Mesenchymal stem cell of Wharton's jelly (primary cell): ENCODE results near the gene CNIH1.

DNA sequence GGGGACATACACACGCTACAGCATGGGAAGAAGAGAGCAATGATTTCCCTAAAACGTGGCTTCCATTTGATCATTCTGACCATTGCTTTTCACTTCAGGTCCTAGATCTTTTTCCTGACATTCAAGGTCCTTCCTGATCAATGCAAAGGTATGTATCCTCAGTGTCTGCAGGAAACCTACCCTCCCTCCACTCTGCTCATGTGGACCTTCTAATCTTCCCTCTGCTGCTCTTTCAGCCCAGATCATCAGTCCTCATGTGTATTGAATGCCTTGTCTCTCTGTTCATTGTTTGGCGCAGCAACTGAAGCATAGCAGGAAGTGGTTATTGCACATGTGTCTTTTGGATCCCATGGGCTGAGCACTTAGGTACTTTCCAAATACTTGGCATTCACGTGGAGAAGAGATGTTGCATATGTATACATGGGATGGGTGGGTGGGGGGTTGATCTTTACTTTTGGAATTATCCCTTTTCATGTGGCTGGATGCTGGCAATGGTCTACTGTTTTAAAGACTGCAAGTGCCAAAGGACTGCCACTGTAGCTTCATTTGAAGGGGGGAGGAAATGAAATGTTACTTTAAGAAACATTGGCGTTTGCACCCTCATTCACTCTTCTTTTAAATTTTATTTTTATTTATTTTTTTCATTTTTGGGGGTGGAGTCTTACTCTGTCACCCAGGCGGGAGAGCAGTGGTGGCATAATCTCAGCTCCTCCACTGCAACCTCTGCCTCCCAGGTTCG, 4.4 kb upstream of the NIN start:
- CAGE, long polyA plus RNA, result no peak

DNA sequence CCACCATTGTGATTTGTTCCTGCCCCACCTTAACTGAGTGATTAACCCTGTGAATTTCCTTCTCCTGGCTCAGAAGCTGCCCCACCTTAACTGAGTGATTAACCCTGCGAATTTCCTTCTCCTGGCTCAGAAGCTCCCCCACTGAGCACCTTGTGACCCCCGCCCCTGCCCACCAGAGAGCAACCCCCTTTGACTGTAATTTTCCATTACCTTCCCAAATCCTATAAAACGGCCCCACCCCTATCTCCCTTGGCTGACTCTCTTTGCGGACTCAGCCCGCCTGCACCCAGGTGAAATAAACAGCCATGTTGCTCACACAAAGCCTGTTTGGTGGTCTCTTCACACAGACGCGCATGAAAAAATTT, 24.7 kb downstream of the ABHD12B start:
- CAGE, long polyA plus RNA, result no peak

GRCh38 chr14:50996896-50997352, 52.6 kb upstream of the PYGL start:
- CAGE, long polyA plus RNA, result no peak

DNA sequence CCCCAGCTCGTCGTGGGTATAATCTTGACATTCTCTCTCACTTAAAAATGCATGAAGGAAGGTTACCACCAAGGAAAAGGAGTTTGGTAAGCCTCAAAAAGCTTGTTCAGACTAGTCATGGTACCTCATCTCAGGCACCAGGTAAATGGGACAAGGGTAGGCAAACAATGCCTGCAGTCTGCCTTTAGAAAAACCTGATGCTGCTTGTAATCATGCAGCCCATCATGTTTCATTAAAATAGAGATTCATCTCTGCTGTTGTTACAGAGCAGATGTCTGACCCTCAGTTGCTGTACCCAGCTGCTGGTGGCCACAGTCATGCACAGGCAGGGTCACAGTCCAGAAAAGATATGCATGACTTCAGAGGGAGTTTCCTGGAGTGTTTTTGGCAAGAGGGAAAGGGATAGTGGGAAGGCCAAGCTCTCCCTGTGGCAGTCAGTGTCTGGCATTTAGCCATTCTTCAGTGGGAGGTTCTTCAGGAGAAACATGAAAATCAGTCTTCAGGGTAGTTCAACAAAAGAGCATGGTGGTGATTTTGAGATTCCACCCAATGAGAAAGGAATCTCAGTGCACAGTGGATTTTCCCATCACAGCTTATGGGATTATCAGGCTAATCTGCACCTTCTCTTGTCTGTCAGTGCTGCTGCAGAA, 202.8 kb upstream of the FRMD6 start:
- CAGE, long polyA plus RNA, result no peak

DNA sequence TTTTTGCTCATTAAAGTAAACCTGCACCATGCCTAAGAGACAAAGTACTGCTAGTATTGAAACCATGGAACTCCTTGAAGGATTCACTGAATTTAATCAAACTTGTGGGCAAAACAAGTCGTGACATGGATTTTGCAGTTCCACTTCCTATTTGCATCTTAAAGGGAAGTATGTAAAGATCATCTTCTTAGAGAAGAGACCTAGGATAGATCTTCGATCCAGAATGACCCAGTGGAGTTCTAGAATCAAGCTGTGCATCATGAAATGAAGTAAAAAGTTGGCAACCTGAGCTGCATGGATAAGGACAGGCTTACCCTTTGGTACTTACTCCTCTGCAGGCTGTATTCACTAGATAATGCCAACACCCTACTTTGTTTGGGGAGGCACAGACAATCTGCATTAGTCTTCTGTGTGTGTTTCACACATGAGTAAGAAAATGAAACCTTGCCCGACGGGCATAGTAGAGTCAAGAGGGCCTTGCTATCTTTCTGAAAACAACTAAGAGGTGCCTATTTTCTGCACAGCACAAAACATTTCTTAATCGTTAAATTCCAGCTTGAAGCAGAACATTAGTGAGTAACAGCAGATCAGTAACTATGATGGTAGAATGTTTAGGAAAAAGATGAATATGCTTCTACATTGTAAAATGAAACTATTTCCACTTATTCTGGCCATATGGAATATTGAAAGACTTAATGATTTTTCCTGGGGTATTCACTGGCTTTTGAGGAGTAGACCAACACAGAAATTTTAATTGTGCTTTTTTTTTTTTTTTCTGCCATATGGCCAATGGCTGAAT, 2.0 kb downstream of the GNG2 start:
- CAGE, long polyA plus RNA, result no peak

GRCh38 chr14:51866122-51866703, 5.8 kb downstream of the GNG2 start:
- CAGE, long polyA plus RNA, result no peak

DNA sequence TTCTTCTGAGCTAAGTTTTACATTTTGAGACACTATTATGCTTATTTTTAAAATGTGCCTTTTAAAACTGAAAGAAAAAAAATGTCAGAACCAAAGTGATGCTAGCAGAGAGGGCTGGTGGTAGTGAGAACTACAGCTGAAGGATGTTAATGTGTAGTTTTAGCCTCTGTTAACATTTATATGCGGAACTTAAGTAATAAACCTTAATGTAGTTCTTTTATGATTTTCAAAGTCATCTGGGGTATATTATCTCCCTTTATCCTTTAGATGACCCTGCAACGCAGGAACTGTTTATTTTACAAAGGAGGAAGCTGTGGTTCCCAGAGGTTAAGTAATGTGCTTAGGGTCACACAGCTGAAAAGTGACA, 23.7 kb downstream of the GNG2 start:
- CAGE, long polyA plus RNA, result no peak

DNA sequence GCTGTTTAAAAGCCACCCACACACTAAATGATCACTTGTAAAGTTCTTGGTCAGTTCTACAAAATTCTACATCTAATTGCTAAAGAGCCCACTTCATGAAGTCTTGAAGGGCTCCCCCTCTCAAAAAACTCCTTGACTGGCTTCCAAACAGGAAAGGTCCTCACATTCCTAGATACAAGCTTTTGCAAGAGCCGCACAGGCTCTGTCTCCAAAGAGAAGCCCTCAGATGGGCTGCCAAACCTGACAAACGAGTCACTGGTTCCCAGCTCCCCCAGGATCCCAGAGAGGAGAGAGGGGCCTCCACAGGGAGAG, 5.9 kb downstream of the NID2 start:
- CAGE, long polyA plus RNA, result no peak

GRCh38 chr14:52067635-52068716, 883 bp downstream of the NID2 start:
- CAGE, long polyA plus RNA, result no peak

- CAGE, long polyA plus RNA, result no peak
Measured at GRCh38 chr14:52789837-52790366, 1.5 kb downstream of the GNPNAT1 start.

DNA sequence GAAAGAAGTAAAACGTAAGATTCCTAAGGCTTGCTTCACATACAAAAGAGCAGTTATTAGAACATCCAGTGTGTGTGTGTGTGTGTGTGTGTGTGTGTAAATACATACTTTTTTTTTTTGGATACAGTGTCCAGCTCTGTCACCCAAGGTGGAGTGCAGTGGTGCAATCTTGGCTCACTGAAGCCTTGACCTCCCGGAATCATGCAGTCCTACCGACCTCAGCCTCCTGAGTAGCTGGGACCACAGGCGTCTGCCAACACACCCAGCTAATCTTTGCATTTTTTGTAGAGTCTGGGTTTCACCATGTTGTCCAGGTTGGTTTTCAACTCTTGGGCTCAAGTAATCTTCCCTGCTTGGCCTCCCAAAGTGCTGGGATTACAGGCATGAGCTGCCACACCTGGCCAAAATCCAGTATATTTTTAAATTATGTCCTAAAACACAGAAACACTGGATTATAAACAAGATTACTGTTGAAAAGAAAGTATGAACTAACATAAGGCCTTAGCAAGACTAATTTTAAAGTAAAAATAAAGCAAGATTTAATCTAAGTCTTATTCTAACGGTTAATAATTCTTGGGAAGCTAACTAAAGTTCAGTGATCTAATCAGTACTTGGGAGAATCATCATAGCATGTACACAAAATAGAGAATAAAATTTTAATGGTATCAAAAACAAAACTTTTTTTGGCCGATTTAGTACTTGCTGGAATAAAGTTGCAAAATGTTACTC, 92.6 kb upstream of the FERMT2 start:
- CAGE, long polyA plus RNA, result no peak

DNA sequence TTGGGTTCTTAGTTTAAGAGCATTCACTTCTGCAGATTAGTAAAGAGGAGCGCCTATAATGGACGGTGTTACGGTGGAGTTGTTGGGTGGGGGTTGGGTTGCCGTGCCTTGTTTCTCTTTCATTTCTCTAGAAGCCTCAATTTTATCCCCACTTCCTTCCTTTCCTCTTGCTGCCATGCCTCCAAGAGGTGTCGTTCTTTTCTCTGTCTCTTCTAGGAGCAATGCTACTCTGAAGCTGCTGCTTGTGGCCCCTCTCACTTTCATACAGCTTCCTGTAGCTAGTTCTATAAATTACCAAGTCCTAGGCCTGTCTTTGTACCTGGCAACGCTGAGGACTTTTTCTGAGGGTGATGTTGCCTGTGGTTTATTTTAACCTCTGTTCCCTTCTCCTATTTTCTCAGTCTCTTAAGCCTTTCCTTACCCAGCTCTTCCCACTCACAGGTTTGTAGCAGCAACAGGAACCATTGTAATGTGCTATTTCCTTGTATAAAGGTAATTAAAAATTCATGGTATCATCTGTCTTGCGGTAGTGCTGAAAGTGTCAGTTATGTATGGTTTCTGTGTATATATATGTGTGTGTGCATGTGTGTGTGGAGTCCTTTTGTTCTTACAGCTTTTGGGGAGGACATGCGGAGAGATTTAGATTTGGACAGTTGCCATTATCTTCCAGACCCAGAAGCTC, 44.0 kb downstream of the DDHD1 start:
- CAGE, long polyA plus RNA, result no peak

GRCh38 chr14:53126809-53127101, 26.4 kb downstream of the DDHD1 start:
- CAGE, long polyA plus RNA, result no peak

- CAGE, long polyA plus RNA, result no peak
Measured at GRCh38 chr14:53851466-53851955, 105.1 kb downstream of the BMP4 start.

GRCh38 chr14:53943097-53943818, 13.4 kb downstream of the BMP4 start:
- CAGE, long polyA plus RNA, result no peak

DNA sequence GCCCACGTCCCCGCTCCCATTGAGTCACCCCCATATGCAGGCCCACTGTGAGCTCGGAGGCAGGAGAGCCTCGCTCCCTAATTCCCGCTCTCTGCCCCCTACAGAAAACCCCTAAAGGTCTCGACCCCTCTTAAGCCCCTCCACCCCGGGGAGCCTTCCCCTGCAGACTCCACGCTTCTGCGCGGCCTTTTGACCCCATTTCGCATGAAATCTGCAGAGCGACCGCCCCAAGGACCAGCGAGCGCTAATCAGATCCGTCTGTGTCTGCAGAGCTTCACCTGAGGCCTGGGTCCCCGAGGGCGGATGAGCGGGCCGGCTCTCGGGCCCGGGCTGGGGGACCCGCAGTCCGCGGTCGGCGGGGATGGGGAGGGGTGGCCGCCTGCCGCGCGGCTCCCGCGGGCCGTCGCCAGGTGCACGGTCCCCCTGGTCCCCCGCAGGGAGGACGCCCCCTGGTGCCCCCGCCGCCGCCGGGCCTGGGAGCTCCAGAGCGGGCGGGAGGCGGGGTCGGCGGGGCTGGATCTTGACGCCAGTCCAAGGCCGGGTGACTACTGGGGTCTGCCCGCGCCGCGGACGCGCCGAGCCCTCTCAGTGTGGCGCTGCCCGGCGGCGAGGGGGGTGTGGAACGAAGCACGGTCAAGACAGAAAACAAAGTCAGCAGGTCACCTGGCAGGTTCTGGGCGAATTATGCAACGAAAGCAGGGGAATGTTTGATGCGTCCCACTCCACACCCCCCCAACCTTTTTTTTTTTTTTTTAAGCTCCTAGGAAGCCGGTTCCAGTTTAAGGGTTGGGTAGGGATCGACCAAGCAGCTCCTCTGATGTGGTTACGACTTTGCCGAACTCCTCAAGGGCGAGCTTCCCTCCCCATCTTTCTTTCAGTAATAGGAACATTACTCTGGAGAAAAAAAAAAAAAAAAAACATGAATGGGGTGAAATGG, 9.9 kb downstream of the BMP4 start:
- CAGE, long polyA plus RNA, result no peak

- CAGE, long polyA plus RNA, result no peak
Measured at GRCh38 chr14:53963504-53964115, 7.0 kb upstream of the BMP4 start.

GRCh38 chr14:54253559-54254049, 143.2 kb upstream of the CDKN3 start:
- CAGE, long polyA plus RNA, result no peak

DNA sequence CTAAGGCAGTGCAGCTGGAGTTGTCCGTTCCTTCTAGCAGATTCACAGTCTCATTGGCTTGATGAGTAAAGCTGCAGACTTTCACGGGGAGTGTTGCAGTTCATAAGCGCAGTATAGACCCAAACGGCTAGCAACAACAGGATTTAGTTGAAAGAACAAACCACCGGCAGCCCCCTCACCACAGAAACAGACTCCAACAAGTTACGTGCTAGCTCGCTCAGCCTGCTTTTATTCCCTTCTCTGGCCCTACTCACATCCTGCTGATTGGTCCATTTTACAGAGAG, 4.5 kb upstream of the CDKN3 start:
- CAGE, long polyA plus RNA, result no peak

GRCh38 chr14:54440805-54441858, at the start of gene CNIH1:
CNIH1 (minus strand) TSS chr14:54441374.
- CAGE, long polyA plus RNA, result start-site peak on the minus strand at chr14:54441334-54441462, 267 and 627 reads in 2 replicates